A172 (cell line): ENCODE data around the gene LMOD2.

GRCh38 chr7:121019048-121019598 is 30.6 kb downstream of the CPED1 start:
- RAMPAGE, long total RNA: no peak

GRCh38 chr7:121073114-121073911 is 84.8 kb downstream of the CPED1 start:
- RAMPAGE, long total RNA: no peak

- RAMPAGE, long total RNA: no peak
These were observed 15.1 kb upstream of the WNT16 start for GRCh38 chr7:121313597-121314290.

DNA sequence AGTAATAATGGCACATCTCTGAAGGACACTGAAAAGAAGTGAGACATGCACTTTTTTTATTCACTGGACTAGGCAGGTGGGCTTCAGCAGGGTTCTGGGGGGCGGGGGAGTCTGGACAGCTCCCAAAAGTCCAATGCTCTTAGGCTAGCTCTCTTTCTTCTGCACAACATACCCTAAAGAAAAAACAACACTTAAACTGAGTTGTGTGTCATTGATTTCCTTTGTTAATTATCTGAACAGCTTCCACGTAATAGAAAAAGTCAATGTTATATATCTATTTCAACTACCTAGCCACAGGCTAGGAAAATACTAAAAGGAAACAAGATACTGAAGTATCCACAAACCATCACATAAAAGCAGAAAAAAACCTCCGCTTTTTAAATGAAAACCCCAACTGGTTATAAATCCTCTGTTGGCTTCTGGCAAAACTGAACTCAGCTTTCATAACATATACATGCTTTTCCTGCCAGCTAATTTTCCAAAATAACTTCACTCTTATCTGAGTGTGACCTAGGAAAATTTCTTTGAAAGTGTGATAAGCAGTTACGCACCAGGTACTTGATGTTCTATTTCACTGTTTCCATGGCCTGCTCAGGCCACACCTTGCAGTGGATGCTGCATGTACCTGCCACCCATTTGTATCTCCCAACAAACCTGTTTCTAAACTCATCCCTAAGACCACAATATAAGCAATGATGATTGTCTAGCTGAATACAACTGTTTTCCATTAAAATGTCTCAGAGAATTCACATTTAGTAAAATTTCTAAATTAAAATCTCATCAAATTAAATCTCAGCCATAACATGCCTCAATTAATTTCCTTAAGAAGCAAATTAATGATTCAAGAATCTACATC is 11.9 kb downstream of the FAM3C start:
- RAMPAGE, long total RNA: no peak

- RAMPAGE, long total RNA: no peak
These were observed 66.0 kb downstream of the FEZF1 start for GRCh38 chr7:122238215-122239316.

- RAMPAGE, long total RNA: no peak
These were observed 5.8 kb upstream of the FEZF1 start for GRCh38 chr7:122310065-122310972.

GRCh38 chr7:122311181-122311718 is 6.7 kb upstream of the FEZF1 start:
- RAMPAGE, long total RNA: no peak

DNA sequence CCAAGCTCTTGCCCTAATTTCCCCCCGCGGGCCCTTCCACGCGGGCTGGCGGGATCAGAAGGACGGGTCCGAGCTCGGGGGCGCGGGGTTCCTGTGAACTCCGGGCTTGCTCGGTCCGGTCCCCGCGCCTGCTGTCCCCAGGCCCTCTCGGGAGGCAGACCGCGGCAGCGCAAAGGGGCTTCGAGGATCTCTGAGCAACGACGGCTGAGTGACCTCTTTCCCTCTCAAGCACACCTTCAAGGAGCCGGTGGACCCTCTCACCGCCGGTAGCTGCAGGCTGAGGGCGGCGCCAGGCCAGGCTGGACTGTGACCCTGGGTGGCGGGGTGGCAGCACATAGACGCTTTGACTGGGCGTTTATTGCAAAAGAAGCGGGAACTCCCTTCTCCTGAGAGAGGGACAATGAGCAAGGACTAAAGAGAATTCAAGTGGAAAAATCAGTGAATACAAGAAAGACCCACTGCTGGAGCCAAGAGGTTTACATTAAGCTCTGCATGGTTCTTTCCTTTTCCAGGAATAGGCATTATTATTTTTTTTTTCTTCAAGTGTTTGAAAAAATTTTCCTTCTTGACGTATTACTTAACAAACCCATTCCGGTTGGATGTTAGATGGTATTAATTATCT is 12.6 kb upstream of the FEZF1 start:
- RAMPAGE, long total RNA: no peak

- RAMPAGE, long total RNA: no peak
These were observed 15.4 kb upstream of the FEZF1 start for GRCh38 chr7:122319759-122320607.

GRCh38 chr7:122325389-122325881 is 20.9 kb upstream of the FEZF1 start:
- RAMPAGE, long total RNA: no peak

- RAMPAGE, long total RNA: no peak
These were observed 68.8 kb downstream of the CADPS2 start for GRCh38 chr7:122817392-122817922.

DNA sequence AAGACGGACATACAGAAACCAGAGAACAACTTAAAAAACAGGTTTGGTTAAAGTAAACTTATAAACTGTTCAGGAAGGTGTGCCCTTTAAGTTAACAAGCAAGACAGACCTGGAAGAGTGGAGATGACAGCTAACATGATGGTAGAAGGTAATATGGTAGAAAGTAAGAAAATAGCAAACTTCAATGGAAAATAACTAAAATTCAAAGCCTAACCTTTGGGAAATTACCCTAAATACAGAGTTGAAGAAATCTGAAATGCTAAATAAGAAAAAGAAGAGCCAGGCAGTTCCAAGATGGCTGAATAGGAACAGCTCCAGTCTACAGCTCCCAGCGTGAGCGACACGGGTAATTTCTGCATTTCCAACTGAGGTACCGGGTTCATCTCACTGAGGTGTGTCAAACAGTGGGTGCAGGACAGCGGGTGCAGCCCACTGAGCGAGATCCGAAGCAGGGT is 52.2 kb downstream of the CADPS2 start:
- RAMPAGE, long total RNA: no peak

DNA sequence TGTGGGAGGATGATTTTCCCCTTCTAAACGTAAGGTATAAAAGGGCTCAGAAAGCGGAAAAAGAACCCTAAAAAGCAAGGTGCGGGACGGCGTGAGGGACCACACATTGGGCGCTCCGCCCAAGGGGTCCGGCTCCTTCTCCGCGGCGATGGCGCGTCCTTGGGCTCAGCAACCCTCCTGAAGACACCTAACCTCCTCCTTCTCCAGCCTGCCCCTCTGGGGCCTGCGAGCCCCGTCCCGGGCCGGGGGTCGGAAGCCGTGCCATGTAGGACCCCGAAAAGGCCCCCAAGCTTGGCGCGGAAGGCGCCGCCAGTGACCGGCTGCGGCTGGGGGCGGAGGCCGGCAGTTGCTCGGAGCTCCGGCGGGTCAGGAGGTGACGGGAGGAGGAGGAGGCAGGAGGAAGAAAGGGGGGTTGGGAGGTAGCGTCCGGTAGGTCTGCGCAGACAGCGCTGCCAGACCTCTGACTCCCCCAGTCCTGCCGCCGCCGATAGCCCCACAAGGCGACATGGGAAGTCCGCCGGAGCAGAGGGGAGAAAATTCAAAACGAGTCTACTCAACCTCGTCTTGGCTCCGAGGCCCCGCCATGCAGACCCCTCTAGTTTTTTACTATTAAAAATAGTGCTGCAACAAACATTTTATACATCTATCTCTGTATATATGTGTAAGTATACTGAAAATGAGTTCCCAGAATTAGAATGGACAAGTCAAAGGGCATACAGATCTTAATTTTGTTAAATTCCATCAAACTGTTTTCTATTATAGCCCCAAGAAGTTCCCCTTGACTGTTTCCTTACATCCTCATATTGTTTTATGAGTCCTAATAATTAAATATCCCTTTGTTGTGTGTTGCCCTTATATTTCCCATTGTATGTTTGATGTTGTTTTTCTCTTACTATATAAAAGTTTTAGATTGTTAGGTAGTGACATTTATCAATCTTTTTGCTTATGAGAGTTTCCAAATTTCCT is 1.5 kb downstream of the IQUB start:
- RAMPAGE, long total RNA: no peak

GRCh38 chr7:123534705-123535582 is 549 bp upstream of the IQUB start:
- RAMPAGE, long total RNA: no peak

GRCh38 chr7:123655445-123656167 is at the start of gene LMOD2:
Gene LMOD2 (plus strand): TSS chr7:123655866.
- RAMPAGE, long total RNA: no peak

DNA sequence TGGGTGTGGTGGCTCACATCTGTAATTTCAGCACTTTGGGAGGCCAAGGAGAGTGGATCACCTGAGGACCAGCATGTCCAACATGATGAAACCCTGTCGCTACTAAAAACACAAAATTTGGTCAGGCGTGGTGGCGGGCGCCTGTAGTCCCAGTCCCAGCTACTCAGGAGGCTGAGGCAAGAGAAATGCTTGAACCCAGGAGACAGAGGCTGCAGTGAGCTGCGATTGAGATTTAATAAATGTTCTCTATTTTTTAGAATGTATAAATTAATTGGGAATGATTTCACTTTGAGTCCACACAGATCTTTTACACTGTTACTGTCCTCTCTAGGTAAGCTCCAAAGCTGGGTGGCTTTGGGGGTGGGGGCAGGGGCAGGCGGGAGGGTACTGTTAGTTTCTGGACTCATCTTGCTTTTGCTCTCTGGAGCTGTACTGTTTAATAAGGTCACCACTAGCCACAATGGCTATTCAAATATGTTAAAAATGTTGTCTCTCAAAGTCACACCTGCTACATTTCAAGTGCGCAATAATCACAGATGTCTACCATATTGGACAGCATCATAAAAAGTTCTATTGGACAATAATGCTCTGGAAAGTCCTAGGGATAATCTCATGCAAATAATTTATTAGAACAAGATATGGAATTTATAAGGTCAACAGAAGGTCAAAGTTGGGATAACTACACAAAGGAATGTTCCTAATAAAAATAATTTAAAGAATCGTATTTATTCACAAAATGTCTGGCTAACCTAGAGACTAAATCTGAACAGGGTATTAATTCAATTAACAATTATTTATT is 27.0 kb downstream of the WASL start:
- RAMPAGE, long total RNA: no peak

- RAMPAGE, long total RNA: no peak
These were observed 1.5 kb upstream of the WASL start for GRCh38 chr7:123750256-123750657.

GRCh38 chr7:125401770-125402082 is 472.1 kb upstream of the POT1 start:
- RAMPAGE, long total RNA: no peak

GRCh38 chr7:127251463-127252670 is 874 bp downstream of the GRM8 start:
- RAMPAGE, long total RNA: no peak

- RAMPAGE, long total RNA: no peak
These were observed 21.3 kb downstream of the ZNF800 start for GRCh38 chr7:127371040-127371874.